Choroid plexus epithelial cell (primary cell): ENCODE results near the genes OBP2A and CARD9.

DNA sequence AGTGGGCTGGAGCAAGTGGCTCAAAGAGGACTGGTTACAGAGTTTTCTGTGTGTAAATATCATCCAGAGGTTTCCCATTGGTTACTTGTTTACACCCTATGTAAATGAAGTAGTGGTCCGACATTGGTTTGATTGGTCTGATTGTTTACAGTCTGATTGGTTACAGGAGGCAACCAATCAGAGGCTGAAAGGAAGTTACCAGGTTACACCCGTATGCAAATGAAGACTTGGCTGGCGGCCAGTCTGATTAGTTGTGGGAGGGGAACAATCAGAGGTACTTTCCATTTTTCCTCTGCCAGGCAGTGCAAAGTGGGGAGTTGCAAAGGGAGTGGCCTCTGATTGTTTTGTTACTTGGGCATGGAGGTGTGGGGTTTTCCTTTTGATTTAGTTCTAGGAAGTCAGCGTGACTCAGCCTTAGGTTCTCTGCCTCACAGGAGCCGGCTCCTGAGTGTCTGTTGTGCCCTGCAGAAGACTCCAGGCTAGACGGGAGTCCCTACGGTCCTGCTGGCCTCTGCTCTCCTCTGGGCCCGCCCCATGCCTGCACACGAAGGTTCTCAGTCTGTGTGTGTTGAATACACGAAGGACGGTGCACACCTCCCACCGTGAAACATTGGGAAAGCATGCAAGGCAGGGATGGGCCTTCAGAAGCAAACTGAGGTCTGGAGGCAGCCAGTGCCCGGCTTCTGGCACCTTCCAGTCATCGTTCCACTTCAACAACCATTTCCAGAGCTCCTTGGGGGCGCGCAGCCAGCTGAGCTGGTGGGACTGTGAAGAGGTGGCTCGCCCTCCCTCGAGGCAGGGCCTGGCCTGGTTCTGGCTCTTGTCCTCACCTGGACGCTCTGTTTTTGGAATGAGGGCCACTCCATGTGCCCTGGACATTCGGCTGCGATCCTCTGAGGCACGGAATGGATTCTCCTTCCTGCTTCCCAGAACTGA is 43.0 kb downstream of the OLFM1 start:
- RRBS: no CpG with 5 or more reads among the region's 22 CpGs

GRCh38 chr9:135545691-135546320 is at the start of gene OBP2A:
TSS of gene OBP2A (plus strand) at chr9:135546126.
- RRBS: no CpG with 5 or more reads among the region's 21 CpGs

DNA sequence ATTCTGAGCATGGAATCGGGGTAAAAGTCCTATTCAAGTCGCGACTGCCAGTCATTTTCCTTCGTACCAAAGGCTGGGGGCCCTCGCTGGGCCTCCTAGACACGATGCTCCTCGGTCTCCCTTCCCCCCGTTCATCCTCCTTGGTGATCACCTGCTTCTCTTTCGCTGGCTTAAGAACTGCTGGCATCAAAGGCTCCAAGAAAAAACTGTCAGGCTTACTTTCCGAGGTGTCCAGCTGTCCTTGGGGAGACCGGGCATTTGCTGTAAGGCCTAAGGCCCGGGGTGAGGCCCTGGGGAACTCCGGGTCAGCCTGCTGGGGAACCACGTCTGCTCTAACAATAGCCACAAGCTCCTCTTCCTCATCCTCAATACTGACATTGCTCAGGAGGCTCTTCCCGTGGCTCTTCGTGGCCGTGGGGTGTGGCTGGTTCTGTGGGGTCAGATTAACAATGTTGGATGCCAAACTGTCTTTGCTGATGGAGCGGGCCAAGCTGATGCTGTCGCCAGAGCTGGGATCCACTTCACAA is 84.6 kb downstream of the CAMSAP1 start:
- RRBS: no CpG with 5 or more reads among the region's 19 CpGs

- RRBS: no CpG with 5 or more reads among the region's 3 CpGs
Measured at GRCh38 chr9:135906263-135906475, 1.2 kb downstream of the CAMSAP1 start.

DNA sequence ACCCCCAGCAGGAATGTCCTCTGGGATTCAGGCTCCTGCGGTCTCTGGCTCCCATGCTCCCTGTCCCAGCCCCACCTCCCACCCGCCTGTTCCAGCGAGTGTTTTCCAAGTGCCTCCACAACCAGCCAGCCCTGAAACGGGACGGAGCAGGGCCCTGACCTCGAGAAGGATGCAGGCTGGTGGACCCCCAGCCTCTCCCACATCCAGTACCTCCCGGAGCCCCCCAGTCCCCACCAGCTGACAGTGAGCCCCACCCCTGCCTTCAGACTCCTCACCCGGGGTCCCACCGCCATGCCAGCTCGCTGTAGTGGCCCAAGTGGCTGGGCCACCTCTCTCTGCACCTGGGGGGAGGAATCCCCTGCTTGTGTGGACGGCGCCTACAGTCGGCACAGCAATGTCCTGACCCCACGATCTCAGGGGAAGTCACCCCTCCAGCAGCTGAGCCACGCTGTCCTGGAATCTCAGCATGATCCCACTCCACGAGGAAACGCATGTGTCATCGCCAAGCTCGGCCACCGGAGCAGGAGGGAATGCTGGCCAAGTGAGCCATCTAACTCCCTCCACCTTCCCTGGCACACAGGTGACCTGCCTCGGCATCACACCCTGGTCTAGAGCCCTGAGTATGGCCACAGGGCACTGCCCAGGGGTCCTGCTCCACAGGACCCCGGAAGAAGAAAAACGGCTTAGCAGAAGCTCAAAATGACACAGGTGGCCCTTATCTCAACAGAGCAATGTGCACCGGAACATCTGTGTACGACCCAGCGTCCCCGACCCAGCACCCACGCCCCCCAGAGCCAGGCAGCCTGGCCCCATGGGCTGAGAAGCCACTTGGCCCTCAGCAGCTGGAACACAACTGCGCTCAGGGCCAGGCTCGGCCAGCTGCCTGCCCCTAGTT is 23.1 kb upstream of the CAMSAP1 start:
- RRBS: 91% methylated on average over 5 of the region's 30 CpGs

DNA sequence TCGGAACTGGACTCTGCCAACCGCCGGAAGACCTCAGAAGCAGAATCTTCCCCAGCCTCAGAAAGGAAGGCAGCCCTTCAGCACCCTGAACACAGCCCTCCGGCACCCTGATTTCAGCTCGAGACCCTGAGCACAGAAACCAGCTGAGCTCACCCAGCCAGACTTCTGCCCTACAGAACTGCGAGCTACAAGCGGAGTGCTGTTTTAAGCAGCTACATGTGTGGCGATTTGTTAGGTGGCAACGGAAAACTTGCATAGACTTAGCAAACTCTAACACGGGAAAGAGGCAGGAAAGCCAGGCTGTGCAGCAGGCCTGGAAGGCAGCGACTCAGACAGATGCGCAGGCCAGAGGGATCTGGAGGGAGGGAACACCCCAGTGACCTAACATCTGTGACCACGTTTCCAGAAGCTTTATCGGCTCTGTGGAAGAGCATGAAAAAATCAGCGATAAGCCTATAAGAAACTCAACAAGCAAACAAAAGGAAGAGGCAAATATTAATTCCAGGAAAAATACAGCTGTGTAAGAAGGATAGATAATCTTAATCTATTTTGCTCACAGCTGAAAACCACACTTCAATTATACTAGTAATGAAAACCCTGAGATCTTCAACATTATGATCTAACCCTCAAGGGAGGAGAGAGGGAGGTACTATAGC is 11.0 kb downstream of the UBAC1 start:
- RRBS: 100% methylated on average over 2 of the region's 15 CpGs

DNA sequence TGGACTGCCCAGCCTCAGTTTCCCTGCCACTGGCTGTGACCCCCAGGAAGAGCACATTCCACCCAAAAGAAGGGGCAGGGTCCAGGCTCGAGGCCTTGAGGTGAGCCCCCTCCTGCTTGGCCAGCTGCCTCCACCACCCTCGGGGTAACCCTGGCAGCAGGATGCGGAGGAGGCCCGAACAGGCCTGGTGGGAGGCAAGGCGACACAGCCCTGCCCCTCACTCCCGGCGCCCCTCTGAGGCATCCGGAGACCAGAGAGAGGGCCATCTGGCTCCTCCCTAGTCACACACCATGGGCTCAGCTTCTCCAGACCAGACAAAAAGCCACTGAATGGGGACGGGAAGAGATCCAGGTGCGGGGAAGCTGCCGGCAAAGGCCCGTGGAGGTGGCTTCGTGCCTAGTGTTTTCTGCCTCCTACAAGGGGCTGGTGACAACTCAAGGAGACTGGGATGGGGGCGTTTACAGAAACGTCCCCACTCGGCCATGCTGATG is 42.1 kb downstream of the NACC2 start:
- RRBS: no CpG with 5 or more reads among the region's 16 CpGs

GRCh38 chr9:136086296-136087044 is 8.6 kb downstream of the NACC2 start:
- RRBS: 89% methylated on average over 4 of the region's 25 CpGs

- RRBS: 51% methylated on average over 7 of the region's 17 CpGs
Measured at GRCh38 chr9:136087616-136087988, 7.5 kb downstream of the NACC2 start.

DNA sequence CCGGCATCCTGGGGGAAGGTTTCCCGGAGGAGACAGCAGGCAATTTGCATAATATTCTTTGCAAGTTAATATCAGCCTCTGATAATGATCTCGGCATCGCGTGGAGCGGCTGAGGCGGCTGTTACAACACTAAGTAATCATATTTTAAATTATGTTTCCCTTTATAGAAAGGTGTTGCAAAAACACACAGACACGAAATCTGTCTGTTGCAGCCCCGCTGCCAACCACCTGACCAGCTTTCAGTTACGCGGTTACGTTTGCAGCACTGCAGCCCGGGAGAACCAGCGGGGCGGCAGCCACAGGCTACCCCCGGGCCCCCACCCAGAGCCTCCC is 6.3 kb downstream of the NACC2 start:
- RRBS: no CpG with 5 or more reads among the region's 16 CpGs

GRCh38 chr9:136229038-136230010 is 16.3 kb downstream of the QSOX2 start:
- RRBS: 92% methylated on average over 3 of the region's 31 CpGs

GRCh38 chr9:136331234-136331789 is 4.0 kb downstream of the GPSM1 start:
- RRBS: no CpG with 5 or more reads among the region's 27 CpGs

- RRBS: 87% methylated on average over 3 of the region's 29 CpGs
Measured at GRCh38 chr9:136340509-136341074, 13.3 kb downstream of the GPSM1 start.

DNA sequence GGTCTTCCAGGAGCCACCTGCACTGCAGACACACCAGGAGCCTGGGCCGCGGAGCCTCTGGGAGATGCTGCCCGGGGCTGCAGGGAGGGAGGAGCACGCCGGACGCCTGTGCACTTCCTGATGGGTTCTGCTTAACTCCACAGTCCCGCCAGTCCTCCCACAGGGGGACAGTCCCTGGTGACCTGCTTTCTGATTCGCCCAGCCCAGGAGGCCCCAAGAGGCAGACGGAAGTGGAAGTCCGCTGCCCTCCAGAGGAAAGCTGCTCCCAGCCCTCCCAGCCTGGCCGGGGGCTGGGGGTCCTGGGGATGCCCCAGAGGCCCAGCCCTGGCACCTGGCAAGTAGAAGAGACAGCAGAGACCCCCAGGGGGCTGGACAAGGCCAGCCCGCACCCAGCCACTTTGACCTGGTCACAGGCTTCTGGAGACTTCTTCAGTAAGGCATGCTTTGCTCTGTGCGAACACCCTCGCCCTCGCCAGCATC is at the start of gene CARD9:
Gene CARD9, minus strand, starts transcription at position 133 of the 480 bp plus-strand sequence.
- RRBS: no CpG with 5 or more reads among the region's 15 CpGs

- RRBS: 97% methylated on average over 1 of the region's 13 CpGs
Measured at GRCh38 chr9:136395073-136395543, 4.9 kb downstream of the SNAPC4 start.

- RRBS: 95% methylated on average over 3 of the region's 37 CpGs
Measured at GRCh38 chr9:136407069-136407708, 3.2 kb downstream of the ENTR1 start.

- RRBS: no CpG with 5 or more reads among the region's 29 CpGs
Measured at GRCh38 chr9:136441510-136442595, 2.2 kb upstream of the INPP5E start.

DNA sequence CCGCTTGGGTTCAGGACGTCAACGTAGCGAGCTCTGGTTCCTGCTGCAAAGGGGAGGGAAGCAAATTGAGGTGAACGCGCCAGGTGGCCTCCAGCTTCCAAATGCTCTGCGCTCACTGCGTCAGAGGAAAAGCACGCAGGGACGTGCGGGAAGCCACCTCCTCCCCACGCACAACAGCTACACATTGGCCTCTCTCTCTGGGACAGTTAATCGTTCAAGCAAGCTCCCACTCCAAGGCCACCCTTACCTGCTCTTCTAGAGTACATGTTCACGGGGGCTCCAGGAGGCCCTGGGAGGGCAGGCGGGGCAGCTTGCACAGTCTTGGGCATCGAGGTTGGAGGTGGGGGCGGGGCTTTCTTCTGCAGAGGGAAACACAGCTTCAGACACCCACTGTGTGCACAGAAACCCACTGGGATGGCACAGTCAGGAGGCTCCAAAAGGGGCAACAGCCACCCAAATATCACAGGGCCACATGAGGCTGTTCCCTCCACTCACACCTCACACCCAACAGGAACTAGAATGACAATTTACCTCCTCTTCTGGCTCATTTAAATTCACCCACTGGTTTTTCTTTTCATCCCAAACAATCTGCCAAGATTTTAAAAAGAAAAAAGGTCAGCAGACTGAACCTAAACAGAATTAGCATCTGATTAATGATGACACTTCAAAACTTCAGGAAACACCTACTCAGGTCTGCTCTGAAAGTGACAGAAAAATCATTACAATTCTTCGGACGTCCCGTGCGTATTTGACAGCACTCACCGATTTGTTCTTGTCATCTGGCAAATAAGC is 7.9 kb upstream of the INPP5E start:
- RRBS: no CpG with 5 or more reads among the region's 22 CpGs

- RRBS: 91% methylated on average over 9 of the region's 27 CpGs
Measured at GRCh38 chr9:136525060-136525665, 20.7 kb downstream of the NOTCH1 start.

DNA sequence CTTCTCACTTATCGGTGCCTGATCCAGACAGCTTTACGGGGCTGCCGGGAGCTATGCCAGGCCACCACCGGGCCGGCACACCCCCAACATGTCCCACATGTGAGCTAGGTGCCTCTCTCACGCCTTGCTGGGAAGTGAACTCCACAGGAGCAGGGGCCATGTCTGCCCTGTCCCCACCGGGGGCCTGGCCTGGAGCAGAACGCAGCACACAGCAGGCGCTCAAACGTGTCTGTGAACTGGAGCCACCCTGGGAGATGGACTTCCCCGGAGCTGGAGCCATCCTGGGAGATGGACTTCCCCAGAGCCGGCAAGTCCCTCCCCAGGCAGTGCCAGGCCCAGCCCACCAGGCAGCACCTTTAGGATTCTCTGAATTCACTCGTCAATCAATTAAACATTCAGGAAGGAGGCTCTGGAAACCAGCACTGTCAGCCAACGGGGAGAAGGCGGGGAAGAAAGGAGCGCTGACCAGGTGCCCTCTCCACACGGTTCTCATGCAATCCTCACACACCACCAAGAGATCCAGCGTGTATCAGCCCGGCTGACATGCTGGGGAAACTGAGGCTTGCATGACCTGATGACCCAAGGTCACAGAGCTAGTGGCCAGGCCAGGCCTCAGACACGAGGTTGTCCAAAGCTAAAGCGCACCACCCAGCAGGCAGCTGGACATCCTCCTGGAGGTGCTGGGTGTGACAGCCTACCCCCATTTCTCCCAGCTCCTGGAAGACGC is 5.6 kb downstream of the NOTCH1 start:
- RRBS: 38% methylated on average over 3 of the region's 22 CpGs